Trachea (tissue), 1 donor: ENCODE measurements around a stretch of chr15.

DNA sequence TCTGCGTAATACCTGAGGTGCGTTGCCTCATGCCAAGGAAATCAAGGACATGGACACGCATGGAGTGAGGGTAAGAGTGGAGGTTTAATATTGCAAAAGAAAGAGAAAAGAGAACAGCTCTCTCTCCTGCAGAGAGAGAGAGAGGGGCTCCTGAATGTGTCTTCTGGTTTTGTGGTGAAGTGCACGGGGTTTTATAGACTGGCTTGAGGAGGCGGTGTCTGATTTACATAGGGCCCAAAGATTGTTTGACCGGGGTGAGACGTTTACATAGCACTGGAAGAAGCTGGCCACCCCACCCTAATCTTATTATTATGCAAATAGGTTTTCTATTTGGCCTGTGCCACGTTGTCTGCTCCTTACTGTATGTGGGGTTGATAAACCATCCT, 268.5 kb downstream of the SV2B start:
- PRO-cap = no peak

DNA sequence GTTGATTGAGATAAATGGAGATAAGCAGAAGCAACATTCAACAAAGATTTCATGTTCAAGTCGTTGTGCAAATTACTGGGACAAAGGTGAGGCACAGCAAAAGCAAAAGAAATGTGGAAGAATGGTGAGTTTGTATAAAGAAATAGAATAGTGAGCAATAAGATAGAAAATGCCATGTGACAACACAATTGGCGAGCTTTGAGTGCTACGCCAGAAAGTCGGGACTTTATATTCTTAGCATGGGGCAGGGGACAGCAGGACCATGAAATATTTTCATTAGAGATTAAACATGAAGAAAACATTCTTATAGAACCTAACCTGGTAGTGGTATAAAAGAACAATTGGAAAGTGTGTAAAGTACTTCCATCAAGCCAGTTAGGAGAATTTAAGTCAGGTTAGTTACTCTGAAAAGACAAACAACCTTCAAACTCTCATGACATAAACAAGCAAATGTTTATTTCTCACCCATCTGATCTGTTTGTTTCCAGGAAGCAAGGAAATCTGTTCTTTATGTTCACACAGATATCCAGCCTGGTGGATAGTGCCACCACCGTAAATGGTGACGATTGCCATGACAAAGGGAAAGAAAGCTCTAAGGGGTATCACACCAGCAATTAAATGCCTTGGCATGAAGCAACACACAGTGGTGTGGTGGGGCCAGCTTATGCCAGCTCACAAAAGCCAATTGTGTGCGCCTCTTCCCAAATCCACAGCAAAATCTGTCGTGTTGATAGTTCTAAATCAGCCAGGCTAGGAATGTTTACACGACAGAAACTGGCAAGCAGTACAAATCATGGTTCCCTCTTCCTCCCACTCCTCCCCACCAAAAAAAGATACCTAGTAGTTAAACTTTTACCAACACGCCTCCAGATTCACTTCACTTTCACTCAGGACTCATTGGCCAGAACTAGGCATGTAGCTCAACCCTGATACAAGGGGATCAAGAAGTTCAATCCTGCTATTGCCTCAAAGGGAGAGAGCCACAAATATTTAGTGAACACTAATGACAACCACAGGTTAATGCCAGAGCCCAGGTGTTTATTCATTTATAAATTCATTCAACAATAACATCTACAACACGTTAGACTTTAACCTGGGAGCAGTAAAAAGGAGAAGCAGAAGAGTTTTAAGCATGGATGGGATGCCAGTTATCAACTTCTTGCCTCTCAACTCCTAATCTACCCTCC, 189.3 kb upstream of the SLCO3A1 start:
- PRO-cap = no peak

DNA sequence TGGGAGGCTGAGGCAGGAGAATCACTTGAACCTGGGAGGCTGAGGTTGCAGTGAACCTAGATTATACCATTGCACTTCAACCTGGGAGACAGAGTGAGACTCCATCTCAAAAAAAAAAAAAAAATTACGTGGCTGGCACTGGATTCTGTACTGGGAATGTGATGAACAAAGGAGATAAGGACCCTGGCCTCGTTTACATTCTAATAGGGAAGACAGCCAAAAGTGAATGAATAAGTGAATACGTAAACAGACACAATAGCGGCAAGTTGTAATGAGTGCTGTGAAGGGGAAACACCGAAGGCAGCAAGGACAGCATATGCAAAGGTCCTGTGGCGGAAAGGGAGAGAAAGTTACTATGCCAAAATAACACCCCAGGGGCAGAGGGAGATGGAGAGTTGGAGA, 91.7 kb downstream of the SLCO3A1 start:
- PRO-cap = no peak

- PRO-cap = no peak
These were observed 109.8 kb downstream of the SLCO3A1 start for GRCh38 chr15:91963259-91963766.

- PRO-cap = no peak
These were observed 986 bp downstream of the ST8SIA2 start for GRCh38 chr15:92394353-92395381.

DNA sequence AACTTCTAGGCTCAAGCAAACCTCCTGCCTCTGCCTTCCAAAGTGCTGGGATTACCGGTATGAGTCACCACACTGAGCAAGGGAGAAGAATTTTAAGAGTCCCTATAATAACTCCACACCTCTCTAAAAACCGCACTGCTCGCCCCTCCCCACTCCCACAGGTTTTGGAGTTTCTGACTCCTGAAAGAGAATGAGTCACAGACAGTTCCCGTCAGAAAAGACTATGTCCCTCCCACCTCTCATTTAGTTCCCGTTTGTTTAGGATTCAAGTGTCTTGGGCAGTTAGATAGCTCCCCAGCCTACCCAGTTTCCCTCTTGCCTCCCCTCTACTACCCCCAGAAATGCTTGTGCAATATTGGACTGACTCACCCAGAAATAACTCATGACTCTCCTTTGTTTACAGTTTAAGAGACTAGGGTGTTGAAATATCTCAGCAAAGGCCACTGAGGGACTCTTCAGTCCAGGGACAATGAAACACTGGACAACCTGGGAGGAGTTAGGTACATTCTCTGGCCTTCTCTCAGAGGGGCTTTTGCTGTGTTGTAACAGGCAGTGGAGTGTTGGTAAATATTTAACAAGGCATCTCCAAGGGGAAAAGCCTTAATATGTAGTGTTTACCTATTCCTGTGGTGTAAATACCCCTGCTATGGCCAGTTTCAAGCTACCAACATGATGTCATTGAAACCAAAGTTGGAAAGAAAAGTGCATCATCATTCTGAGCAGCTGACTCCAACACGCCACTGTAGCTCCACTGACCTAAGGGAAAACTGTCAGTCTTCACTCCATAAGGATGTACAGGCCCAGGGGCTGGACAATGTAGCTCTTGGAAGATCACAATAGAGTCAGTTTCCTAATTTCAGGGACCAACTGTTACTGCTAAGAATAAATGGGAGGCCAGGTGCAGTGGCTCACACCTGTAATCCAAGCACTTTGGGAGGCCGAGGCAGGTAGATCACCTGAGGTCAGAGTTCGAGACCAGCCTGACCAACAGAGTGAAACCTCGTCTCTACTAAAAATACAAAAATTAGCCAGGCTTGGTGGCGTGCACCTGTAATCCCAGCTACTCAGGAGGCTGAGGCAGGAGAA, 96.0 kb upstream of the CHD2 start:
- PRO-cap = bidirectional peak, plus-strand start at position 433 of the sequence, minus-strand start at position 166 of the sequence; unidirectional peak, plus-strand start at position 814 of the sequence

DNA sequence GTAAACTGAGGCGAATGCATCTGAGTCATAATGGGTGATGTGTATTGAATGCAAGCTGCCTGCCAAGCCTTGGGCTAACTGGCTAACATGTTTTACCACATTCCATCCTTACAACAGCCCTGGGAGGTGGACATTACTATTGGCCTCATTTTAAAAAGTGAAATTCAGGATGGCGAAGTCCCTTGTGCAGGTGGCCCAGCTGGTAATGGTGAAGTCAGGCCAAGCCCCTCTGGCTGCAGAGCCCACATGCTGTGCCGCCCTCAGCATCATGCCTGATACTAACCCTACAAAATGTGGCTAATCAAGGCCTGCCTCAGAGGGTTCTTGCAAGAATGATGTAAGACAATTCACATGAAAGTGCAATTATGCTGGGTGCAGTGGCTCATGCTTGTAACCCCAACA, 59.9 kb upstream of the CHD2 start:
- PRO-cap = no peak

- PRO-cap = no peak
These were observed 50.0 kb upstream of the CHD2 start for GRCh38 chr15:92850197-92850439.

DNA sequence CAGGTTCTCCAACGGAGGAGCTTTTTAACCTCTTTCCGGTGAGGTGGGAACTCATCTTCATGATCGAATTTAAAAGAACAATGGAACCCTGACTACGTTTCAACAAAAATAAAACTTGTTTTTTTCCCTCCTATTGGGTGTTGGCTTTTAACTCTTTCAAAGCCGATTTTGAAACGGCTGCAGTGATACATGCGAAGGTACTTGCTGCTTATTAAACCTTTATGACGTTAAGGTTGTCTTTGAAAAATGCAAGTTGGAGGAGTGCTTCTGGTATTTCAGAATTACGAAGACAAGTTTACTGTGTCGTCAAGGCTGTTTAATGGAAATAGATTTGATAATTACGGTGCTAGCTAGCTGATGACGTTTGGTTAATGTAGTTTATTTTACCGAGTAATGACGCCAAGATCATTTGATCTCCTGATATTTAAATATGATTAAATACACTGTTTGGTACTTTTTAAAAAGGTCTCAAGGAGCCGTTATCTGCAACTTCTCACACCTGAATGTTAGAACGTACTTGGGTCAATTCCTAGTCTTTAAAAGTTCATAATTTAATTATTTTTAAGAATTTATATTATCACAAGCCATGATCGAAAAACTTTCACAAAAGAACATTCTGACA, 16.4 kb upstream of the CHD2 start:
- PRO-cap = bidirectional peak, plus-strand start at position 66 of the sequence, minus-strand start at position 71 of the sequence; bidirectional peak, plus-strand start at position 453 of the sequence, minus-strand start at position 213 of the sequence

GRCh38 chr15:92996433-92997158, 92.4 kb downstream of the RGMA start:
- PRO-cap = no peak

DNA sequence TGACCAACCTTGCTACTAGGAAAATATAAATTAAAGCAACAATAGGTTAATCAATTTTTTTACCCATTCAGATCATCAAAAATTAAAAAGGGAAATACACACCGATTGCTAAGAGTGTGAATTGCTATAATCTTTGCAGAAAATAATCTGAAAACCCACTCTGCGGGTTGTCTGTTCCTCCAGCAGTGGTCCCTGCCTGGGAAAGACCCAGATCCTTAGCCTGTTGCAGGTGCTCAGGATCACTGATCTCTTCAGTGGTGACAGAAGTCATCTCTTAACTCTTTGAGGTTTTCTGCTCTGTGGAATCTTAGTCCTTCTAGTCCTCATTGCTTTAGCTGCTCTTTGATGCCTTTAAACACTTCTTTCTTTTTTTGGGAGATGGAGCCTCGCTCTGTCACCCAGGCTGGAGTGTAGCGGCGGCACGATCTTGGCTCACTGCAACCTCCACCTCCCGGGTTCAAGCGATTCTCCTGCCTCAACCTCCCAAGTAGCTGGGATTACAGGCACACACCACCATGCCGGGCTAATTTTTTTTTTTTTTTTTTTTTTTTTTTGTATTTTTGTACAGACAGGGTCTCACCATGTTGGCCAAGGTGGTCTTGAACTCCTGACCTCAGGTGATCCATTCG, 71.9 kb downstream of the RGMA start:
- PRO-cap = no peak

GRCh38 chr15:93029252-93030134, 59.5 kb downstream of the RGMA start:
- PRO-cap = no peak

- PRO-cap = unidirectional peak, plus-strand start at chr15:93071363; bidirectional peak, plus-strand start at chr15:93071803, minus-strand start at chr15:93071654
These were observed 17.8 kb downstream of the RGMA start for GRCh38 chr15:93070864-93071967.

GRCh38 chr15:93071968-93072256, 17.1 kb downstream of the RGMA start:
- PRO-cap = no peak

GRCh38 chr15:94263396-94264035, 32.2 kb downstream of the MCTP2 start:
- PRO-cap = no peak

DNA sequence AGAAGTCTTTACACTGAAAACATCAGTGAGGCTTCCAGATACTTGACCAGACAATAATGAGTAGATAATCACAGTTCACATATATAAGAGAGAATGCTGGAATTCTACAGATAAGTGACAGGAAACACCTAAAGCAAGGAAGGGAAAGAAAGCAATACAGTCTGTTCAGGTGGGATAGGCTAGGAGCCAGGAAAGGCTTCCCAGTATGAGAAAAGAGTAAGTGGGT, 253.0 kb downstream of the MCTP2 start:
- PRO-cap = no peak

DNA sequence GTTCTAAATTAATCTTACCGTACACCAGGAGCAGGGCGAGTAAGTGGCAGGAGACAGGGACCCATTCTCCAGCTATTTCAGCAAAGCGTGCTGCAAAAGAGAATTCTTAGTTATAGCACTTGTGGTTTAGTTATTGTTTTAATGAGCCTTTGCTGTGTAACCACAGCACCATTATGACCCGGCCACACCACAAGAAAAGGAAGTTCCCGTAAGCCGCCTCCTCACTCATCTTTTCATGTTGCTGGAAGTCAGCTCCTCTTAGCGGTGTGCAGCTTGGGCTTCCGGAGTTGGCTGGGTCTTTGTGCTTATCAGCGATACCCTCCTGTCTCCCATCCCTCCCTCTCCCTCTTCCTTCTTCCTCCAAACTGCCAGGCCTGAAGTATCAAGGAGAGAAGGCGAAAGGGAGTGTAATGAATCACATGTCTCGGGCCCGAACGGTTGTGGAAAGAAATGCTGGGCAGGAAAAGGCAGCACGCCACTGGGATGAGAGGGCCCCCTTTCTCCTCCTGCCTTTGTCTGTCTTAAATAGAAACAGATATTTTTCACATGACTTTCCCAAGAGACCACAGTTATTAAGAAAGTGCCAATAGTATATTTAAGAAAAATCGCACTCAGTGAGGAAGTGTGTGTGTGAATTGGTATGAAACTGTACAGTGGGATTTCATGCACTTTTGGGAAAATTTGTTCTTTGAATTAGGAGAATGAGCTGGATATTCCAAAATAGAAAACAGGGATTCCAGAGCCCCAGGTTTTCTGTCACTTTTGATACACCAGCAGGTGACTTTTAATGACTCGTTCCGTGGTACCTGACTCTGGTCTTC, 353.6 kb downstream of the MCTP2 start:
- PRO-cap = no peak

DNA sequence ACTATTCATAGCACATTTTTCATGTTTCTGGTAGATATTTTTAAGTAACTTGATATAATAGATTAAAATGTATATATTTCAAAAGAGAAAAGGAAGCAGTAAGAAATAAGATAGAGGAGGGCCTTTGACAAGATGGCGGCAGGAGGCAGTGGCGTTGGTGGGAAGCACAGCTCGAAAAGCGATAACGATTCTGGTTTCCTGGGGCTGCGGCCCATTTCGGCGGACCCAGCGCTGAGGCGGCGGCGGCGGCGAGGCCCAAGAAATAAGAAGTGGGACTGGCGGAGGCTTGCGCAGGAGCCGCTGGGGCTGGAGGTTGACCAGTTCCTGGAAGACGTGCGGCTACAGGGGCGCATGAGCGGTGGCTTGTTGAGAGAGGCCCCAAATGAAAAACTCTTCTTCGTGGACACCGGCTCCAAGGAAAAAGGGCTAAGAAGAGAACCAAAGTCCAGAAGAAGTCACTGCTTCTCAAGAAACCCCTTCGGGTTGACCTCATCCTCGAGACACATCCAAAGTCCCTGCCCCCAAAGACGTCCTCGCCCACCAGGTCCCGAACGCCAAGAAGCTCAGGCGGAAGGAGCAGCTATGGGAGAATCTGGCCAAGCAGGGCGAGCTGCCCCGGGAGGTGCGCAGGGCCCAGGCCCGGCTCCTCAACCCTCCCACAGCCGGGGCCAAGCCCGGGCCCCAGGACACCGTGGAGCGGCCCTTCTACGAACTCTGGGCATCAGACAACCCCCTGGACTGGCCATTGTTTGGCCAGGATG, 624.2 kb downstream of the MCTP2 start:
- PRO-cap = no peak

- PRO-cap = no peak
These were observed 1031.6 kb downstream of the MCTP2 start for GRCh38 chr15:95262902-95263360.

DNA sequence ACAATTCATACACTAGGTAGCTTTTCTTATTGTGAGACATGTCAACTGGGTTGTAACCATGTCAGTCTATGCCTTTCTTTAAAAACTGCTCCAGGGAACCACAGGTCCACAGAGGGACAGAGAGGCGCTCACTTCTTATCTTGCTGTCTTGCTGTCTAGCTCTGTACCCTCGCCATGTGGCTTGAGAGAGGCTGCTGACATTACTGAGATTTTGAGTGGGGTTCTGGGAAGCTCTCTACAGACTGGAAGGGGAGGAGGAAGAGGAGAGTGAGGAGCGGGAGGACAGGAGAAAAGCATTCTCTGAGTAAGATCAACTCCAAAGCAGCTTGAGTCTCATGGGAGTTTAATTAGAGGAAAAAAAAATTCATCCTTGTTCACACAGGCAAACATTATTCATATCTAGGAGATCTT, 1037.1 kb upstream of the NR2F2 start:
- PRO-cap = unidirectional peak, minus-strand start at position 176 of the sequence